Helper T cell (primary cell): ENCODE data around the gene OGN.

GRCh38 chr9:91906555-91907063, 43.4 kb downstream of the ROR2 start:
- PRO-cap, 2 experiments, result no peak in any of the 2 experiments

GRCh38 chr9:91945384-91945632, 4.7 kb downstream of the ROR2 start:
- PRO-cap, 2 experiments, result no peak in any of the 2 experiments

DNA sequence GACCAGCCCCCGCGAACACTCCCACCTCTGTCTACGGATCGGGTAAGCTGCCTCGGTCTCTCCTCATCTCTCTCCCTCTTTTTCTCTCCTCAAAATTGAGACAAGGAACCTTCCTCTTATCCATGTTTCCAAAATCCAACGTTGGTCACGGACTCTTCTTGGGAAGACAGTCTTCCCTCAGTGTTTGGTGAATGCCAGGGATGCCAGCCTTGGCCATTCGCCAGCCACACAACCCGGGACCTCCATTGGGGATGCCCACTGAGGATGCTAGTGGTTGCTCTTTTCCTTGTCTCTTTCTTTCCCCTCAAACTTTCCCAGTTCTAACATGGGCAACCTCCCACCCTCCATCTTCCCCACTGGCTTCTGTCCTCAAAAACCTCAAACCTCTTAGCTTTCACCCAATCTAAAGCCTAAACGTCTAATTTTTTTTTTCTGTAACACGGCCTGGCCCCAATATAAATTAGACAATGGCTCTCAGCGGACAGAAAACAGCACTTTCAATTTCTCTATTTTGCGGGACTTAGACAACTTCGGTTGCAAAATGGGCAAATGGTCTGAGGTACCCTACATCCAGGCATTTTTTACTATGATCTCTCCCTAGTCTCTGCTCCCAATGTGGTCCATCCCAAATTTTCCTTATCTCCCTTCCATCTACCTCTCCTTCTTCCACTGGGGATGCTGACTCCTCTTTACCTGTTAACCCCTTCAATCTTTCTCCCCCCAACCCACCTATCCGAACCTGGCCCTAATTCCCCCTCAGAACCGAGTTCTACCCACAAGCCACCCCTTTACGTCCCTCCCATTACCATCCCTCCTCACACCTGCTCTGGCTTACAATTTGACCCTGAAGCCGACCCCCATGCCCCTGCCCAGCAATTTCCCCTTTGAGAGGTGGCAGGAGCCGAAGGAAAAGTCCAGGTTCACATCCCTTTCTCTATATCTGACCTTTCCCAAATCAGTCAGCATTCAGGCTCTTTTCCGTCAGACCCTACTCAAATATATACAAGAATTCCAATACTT, 42.7 kb downstream of the SPTLC1 start:
- PRO-cap, 2 experiments, result no peak in any of the 2 experiments

DNA sequence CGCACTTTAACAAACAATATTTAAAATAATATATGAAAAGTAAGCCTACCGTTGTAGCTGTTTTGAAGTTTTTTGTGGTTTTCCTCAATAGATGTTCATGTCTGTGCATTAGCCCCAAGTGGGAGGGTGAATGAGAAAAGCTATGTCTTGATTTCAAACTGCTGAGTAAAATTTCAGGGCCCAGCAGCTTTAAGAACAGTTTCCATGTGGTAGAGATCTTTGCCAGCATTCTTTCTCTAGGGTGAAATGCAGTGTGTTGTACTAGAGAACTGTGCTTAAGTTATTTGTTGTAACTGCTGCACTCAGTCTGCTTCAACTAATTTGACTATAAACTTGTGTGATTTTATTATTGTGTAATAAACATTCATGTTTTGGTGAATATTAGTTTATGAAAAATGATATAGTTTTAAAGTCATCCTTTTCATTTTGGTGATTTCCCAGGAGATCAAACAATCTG, at the start of gene OGN:
OGN (minus strand) TSS at position 132 of the 457 bp plus-strand sequence.
- PRO-cap, 2 experiments, result no peak in any of the 2 experiments

DNA sequence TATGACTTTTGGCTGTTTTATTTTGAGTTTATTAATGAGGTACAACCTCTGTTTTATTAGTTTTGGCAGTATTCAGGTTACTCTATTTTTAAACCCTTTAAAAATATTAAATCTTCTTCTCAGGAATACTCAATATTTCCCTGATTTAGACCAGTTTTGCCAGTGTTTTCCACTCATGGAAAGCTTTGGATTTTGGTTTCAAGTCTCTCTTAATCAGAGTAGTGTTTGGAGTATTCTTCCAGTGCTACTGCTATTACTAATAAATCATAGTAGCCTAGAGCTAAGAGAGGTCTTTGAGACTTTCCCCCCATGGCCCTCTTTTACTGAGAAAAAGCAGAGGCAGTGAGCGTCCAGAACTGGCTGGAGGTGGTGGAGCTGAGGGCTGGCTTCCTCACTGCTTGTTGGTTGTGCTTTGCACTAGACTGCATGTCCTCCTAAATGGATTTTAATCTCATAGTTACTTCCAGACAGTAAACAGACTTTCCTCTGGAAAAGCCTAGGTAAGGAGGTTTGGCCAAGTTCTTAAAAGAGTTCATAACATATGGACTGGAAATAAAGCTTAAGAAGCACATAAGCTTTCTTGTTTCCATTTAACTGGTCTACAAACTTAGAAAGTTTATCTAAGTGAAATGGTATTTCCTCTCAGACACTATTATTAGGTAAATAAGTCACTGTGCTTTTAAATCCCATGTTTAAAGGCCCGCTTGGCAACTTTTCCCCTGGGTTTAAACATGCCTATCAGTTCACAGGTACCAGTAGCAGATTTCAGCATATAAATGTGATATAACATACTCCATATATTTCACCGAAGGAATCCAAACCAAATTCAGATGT, 55.6 kb downstream of the ECM2 start:
- PRO-cap, 2 experiments, result no peak in any of the 2 experiments

DNA sequence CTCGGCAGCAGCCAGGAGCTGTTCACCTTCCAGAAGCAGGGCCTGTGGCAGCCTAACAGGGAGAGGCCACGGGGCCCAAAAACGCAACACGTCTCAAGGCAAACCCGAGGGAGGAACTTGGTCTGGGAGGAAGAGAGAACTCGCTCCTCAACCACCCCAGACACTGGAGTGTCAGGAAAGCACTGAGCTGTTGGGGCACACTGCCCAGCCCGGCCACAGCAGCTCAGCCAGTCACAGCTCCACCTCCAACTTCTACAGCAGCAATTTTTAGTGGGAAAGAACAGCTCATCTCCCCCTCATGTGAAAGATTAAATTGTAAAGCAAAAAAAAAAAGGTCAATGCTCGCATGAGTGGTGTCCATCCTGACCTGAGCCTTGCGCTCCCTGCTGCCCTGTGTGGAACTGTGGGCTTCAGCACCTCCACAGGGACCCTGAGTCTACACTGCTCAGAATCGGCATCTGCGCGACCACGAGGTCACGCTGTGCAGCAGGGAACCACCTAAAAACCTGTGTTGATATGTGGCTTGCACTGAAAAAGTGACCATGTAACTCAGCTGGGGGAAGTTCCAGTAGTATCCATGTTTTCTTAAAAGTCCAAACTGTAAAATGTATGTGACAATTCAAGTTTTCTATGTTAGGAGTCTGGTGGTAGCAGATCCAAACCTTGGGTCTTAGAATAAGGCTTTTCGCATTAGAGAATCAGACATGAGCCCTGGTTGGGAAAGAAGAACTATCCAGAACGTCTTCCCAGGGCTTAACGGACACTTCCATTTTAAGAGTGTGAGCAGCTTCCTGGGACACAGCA, 54.9 kb downstream of the IPPK start:
- PRO-cap, 2 experiments, result no peak in any of the 2 experiments

DNA sequence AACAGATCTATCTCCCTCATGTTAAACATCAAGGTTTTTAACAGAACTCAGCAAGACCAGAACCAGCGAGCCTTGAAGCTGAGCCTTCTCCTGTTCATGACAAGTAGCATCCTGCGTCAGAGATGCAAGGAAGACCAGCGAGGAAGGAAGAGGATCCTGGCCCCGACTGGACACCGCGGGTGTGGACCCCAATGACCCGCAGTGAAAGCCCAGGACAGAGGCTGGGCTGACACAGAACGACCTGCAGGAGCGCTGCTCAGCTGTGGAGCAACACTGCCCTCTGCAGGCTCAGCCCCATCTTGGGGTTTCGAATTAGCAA, 35.4 kb downstream of the IPPK start:
- PRO-cap, 2 experiments, result no peak in any of the 2 experiments

- PRO-cap, 2 experiments, result no peak in any of the 2 experiments
These were observed 5.4 kb upstream of the BICD2 start for GRCh38 chr9:92770028-92770415.

DNA sequence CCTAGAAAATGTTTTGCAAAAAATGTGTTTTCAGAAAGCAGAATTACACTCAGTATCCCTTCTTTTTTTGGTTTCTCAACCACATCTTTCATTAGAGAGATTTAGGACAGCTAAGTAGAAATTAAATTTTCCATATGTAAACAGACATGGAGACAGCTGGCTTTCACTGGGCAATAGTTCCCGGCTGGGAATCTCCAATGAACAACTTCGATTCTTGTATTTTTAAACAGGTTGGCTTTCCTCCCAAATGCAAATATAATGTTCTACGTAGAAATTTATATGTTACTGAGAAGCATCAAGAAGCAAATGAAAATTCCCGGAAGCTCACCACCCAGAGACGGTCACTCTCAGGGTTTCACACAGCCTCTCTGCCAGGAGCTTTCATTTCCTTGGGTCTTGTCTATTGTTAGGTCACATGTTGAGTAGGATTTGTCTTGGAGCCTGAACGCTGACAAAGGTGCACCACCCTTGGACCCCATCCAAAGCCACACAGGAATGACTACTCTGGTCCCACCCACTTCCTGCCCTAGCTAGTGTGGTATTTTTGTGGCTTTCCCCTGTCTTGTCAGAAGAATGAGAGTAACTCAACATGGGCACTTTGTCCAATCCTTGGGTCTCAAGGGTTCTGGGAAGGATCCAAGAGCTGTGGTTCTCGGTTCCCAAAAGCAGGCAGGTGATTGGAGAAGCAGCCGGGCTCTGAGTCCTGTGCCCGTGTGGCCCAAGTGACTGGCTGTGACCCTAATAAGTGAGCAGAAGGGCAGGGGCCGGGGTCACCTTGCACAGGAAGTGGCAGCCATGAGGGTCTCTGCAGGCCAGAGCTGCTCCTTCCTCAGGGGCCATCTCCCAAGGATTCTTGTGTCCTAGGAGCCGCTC, 6.7 kb downstream of the FGD3 start:
- PRO-cap, 2 experiments, result peak in 2 of 2 experiments; most common plus-strand start position 568 of the sequence (in 2); most common minus-strand start position 370 of the sequence (in 1)

DNA sequence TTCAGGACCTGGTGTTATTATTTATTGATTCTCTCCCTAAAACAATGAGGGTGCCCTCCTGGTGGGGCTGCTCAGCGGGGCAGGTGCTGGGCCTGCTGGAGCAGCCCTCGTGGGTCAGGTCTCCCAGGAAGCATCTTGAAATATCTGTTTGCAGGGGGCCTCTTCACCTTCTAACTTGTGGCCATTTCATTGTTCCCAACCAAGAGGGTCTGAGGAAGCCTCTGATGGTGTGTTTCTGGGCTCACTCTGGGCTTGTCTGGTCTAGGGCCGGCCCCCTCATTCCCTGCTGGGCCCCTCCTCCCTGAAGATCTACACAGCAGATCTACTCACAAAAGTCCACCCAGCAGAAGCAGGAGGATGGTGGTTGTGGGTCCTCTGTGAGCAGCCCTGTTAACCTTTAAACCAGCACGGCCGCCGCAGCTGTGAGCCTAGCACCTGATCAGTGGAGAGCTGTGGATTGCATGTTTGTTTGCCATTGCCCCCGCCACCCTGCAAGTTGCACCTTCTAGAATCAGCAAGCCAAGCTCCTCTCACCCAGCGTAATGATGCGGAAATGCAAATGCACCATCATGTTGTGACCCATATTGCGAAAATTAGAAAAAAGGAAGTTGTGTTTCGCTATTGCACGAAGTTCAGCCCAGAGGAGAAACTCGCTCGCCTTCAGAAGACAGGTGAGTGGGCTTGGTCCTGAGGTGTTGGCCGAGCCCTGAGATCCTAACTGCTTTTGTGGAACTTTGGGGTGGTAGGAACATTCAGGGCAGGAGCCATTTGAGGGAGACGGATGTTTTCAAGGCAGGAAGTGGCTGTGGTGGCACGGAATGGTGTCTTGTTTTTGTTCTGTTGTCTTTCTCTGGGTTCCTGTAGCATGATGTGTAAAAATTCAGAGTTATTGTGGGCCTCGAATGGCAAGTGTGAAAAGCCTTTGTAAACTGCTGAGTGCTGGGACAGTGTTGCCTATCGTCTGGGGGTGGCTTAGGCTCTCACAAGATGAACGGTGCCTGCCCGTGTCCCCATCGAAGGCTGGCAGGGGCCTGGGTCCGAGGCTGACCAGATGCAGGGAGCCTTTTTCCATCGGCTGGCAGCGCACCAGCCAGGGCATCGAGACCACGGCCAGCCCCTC, 16.7 kb downstream of the FGD3 start:
- PRO-cap, 2 experiments, result peak in 2 of 2 experiments; most common plus-strand start position 883 of the sequence (in 2); most common minus-strand start position 493 of the sequence (in 2)

- PRO-cap, 2 experiments, result peak in 2 of 2 experiments; most common plus-strand start chr9:93028673 (in 2); most common minus-strand start chr9:93028303 (in 1)
These were observed 30.3 kb upstream of the SUSD3 start for GRCh38 chr9:93028079-93028766.

DNA sequence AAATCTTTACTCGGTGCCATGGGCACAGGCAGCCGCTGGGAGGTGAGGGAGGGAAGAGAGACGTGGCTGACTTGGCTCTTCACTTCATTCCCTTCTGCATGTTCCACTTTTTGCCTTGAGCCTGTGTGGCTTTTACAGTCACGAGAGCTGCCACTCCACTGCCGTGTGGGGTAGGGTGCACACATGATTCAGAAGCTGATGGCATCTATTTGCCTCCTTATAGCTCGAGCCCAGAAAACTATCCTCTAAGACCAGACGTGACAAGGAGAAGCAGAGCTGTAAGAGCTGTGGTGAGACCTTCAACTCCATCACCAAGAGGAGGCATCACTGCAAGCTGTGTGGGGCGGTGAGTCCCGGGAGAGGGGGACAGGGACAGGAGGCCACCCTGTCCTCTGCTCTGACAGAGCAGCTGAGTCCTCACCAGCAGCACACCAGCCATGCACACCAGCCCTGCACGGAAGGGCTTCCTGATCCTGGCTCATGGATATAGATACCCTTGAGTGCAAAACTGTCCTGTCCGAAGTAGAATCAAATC, 28.8 kb upstream of the SUSD3 start:
- PRO-cap, 2 experiments, result peak in 1 of 2 experiments; most common plus-strand start position 248 of the sequence (in 1)

- PRO-cap, 2 experiments, result no peak in any of the 2 experiments
These were observed 4.6 kb downstream of the NINJ1 start for GRCh38 chr9:93129176-93130106.

GRCh38 chr9:93184678-93185026, 713 bp downstream of the WNK2 start:
- PRO-cap, 2 experiments, result no peak in any of the 2 experiments

DNA sequence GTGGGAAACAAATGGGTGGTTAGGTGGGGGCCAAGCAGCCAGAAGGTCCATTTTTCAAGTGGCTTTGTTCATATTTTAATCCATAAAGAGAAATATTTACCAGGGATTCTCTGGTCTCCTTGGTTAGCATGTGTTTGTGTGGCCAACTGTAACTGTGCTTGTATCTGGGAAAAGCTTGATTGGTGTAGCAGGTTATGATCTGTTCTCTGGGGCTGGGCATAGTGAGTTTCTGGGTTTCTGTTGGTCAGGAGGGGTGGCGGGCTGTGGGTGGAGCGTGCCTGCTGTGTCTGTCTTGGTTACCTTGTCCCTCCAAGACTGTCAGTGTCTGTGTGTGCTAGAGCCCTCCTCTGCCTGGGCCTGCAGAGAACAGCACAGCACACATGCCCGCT, 12.6 kb downstream of the WNK2 start:
- PRO-cap, 2 experiments, result no peak in any of the 2 experiments

GRCh38 chr9:93206563-93207145, 22.7 kb downstream of the WNK2 start:
- PRO-cap, 2 experiments, result no peak in any of the 2 experiments

DNA sequence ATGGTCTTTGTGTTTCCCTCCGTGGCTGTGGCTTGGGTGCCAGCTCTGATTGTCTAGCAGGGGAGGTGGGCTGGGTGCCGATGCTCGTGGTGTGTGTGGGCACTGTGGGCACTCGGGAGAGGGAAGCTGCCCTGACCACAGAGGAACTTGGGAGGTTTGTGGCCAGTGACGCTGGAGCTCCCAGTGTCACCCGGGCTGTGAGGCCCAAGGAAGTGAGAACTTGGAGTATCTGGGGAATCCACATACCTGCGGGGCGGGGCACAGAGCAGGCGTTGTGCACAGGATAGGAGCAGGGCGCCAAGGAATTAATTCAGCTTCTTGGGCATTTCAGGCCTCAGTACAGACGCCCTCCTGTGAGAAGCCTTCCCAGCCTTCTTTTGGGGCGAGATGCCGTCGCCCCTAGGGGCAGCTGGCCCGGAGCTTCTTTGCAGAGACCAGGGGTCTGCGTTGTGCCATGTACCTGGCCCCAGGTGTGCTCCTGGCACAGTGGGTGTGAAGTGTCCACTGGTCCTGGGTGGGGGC, 47.5 kb downstream of the WNK2 start:
- PRO-cap, 2 experiments, result no peak in any of the 2 experiments

DNA sequence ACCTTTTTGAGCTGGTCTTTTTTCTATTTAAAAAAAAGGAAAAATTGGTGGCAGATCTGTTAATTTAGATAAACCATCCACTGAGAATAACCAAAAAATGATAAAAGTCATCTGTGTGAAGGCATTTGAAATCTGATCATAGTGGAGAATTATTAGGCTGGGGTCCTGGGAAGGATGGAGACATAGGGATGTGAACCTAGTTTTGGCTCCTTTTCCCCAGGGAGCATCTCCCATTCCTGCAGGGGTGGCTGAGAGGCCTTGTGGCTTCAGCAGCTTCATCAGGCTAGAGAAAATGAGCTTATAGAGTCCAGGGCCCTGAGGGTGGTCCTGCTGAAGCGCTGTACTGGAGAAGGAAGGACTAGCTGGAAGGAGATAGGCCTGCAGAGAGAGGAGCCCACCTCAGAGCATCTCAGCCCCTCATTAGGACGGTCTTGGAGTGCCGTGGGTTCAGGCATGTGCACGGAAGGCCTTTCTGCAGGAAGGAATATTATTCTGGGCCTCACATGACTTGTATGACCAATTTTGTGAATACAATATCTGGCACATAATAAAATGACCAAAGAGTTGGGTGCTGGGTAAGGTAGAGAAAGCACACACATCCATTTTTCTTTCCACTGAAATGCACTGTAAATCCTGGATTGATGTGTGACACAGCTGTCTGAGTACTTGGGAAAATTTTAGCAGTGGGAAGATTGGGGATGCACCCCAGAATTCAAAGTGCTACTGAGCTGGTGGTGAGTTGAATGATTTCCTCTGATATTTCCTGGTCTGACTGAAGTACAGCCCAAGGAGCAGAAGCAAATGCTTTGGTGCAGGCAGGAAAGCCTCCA, 86.1 kb downstream of the WNK2 start:
- PRO-cap, 2 experiments, result no peak in any of the 2 experiments

DNA sequence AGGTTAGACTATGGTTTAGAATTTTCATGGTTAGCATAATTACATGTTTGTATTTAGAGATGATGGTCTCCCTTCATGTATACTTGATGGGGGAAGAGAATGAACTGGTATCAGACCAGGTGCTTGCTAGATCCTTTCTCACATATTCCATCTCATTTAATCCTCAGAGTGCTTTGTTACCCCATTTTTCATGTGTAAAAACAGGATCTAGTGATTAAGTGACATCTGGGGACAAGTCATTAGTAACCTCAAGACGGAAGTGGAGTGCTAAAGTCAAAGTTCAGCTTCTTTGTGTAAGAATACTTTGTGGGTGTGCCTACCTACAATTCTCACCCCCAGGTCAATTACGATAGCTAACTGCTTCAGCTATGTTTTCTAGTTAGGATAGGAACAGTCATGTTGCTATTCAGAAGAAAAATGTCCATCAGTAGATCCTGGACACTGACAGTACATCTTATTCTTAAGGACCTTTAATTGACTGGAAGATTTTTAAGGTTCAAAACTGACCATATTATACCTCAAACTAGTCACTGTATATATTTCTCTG, 3.1 kb upstream of the FAM120AOS start:
- PRO-cap, 2 experiments, result no peak in any of the 2 experiments

DNA sequence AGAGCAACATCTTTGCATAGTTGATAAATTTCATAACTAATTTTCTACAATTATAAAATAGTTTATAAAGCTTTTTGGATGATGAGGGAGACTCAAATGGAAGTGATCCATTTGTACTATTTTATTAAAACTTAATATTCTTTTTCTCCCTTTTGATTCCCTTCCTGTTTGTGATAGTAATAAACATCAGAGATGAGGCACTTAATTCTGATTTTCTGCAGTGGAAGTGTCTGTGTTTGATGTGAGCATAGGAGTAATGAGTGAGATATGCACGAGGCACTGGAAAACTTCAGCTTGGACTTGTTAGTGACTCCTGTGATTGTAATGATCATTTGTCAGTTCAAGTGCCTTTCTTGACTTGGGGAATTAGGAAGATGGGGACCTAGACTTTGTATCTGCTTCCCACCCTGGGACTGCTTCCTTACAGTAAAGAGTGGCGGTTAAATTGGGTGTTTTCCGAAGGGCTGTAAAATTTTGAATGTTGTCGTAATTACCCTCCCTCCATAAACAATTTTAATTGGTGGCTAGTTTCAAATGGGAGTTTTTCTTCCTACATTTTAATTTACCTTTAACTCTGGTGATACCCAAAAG, 23.4 kb upstream of the FAM120AOS start:
- PRO-cap, 2 experiments, result no peak in any of the 2 experiments